Trachea (tissue), 1 donor: ENCODE measurements around a stretch of chr9.

- PRO-cap: no peak
Observed at GRCh38 chr9:121185126-121185577, 16.5 kb downstream of the RAB14 start.

DNA sequence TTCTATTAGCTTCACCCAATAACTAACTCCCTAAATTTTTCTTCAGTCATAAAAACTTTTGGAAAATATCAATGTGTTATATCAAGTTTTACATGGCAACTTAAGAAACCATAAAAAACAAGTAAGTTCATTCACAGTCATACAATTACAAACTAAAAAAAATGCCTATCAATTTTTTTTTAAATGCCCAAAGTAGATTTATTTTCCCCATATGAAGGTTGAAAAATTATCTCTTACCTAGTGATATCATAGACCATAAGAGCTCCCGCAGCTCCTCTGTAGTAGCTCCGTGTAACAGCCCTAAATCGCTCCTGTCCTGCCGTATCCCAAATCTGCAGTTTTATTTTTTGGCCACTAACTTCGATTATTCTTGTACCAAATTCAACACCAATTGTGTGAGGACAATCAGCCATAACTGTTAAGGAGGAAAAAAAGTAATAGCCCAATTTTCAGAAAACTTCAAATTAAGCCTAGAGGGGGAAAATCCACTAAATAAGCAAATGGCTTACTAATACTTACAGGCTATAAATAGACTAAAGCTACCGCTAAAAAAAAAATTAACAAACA lies 11.3 kb downstream of the RAB14 start:
- PRO-cap: no peak

DNA sequence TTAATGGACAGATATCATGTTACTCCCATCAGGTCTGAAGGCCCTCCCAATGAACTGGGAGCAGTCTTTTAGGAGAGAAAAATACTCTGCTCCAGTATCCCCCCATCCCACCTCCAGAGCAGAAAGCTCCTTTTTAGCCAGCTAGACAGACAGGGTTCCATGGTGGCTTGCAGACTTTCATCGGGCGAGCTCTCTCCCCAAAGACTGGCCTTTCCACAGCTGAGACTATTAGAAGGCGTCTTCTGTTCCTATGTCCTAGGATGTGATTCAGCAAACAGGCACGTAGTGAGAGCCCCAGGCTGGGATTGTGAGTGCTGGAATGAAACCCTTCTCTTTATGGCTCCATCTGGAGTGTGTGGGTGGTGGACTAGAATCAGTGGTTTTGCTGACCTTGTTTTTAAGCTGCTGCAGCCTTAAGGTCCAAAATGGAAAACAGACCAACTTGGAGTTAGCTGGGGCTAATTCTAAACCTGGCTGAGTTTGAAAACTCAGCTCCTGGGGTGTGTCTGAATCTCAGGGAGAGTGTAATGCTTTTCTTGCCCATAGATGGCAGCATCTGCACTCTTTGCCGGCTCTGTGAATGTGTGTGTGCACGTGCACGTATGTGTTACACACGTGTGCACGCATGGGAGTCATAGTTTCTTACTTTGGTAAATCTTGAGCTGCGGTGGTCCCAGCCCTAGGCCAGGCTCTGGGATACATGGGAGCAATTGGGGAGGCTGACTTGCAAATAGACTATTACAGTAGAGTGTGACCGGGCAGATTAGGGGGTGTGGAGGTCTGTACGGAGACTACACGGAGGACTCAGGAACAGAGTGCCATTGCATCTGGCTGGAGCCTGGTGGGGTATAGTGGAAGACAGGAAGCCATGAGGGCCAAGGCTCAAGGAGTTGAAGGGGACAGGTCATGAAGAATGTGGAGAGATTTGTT lies 10.7 kb downstream of the GSN start:
- PRO-cap: bidirectional peak, plus-strand start at position 345 of the sequence, minus-strand start at position 206 of the sequence

GRCh38 chr9:121294233-121294877 lies 26.4 kb downstream of the GSN start:
- PRO-cap: no peak

DNA sequence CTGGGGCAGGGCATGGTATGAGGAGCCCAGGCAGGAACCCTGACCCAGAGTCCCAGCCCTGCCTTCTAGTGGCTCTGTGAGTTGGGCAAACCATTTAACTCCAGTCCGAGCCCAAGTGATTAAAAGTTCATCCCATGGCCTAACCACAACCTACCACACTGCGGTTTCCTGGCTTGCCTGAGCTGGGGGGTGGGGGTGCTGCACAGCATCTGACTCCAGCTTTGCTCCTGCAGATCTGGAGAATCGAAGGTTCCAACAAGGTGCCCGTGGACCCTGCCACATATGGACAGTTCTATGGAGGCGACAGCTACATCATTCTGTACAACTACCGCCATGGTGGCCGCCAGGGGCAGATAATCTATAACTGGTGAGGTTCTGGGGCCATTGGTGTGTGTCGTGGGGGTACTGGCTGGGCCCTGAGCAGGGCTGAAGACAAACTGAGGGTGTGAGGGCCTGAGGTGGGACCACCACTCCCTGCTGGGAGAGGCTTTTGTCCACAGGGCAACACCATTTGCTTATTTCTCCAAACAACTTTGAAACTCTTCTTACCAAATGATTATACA lies 48.9 kb downstream of the STOM start:
- PRO-cap: no peak

DNA sequence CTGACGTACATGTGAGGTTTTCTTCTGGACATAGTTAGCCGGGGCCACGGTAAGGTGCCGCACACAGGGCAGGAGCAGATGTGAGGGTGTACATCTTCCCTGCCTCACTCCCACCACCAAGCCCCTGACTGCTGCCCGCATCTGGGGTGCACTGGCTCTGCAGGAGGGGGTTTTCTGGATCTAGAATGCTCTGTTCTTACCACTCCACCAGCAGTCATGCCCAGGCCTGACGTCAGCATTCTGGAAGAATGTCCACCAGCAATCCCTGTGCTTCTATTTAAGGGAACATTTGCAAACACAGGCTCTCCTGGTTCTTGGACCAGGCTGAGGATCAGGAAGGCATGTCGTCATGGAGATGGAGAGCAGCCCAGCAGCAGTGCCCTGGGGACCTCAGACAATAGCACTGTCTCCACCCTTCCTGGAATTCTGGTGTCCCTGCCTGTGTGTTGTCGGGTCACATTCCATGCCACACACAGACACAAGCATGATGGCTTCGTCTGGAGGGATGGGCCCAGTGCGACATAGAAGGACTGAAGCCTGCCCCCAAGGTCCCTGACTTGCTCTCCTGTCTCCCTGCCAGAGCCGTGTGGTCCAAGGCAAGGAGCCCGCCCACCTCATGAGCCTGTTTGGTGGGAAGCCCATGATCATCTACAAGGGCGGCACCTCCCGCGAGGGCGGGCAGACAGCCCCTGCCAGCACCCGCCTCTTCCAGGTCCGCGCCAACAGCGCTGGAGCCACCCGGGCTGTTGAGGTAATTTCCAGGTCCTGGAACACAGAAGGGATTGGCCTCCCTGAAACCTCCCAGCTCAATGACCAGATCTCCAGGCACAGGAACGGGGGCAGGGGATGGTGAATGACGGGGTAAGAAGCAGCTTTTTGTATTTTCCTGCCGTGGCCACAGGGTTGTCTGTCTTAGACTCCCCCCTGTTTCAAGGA lies 43.9 kb downstream of the STOM start:
- PRO-cap: bidirectional peak, plus-strand start at position 842 of the sequence, minus-strand start at position 558 of the sequence

- PRO-cap: no peak
Observed at GRCh38 chr9:121328781-121329614, 41.1 kb downstream of the STOM start.

GRCh38 chr9:121341088-121341597 lies 28.9 kb downstream of the STOM start:
- PRO-cap: no peak

DNA sequence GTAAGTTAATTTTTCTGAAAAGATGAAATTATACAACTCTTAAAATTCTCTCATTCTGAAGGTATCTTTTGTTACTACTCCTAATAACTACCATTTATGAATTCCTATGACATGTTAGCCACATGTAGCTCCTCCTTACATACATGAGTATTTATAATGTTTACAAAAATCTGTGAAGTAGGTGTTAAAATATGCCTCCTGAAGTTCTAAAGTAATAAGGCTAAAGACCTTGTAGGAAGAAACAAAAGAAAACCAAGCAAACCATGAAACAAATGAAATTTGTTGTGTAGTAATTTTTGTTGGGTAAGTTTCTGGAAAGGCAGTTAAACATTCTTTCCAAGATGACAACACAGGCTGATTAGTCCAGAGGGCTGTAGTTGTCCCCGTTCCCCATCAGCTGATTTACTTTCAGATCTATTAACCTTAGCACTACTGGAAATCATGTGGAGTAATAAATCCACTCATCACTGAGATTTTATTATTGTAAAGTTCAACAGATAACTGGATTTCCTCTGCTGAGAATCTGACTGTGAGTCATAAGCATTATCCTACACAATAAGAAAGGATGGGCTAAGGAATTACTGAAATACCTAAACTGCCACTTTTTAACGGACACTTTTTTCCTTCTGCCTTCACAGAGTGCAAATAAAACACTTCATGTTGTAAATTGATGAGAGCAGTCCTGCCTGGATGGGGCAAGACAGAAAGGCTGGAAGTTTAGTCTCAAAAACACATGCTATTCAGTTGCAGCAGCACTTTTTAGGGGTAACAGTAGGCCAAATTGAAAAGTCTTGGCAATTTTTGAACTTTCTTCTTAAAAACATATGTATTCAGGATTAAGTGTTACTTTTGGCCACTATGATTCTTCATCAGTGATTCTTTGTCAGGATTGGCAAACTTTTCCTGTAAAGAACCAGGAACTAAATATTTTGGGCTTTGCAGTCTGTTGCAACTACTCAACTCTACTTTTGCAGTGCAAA lies 7.2 kb downstream of the STOM start:
- PRO-cap: no peak

DNA sequence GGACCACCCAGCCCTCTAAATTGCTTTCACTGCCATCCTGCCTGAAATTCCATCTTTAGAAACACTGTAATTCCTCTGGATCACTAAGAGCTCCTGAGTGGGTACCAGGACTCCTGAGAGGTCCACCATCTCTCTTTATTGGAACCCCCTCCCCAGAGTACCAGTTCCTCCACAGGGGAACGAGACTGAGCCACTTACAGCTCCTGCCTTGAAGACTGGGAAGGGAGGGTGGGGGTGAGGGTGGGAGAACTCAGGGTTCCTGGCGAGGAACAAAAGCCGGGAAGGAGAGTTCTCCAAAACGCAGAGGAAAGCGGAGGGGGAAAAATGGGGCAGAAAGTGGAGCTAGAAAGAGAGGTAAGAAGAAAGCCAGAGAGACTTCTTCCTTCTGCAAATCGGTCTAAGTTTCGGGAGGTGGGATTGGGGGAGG lies 789 bp downstream of the STOM start:
- PRO-cap: no peak

DNA sequence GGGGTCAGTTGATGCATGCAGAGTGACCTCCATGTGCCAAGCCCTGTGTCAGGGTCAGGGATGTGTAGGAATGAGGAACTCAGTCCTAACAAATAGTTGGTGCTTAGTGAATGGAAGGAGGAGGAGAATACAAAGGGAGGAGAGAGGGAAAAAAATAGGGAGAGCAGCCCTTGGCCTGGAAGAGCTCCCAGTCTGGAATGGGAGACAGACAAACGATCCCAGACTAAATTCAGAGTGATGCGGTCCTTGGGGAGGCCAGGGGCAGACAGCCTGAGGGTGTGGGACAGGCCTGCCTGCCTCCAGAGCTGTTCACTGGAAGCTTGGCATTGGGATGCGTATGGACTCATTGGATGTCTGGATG lies 68.7 kb upstream of the GGTA1 start:
- PRO-cap: no peak

GRCh38 chr9:121599918-121600730 lies 51.3 kb upstream of the DAB2IP start:
- PRO-cap: no peak

DNA sequence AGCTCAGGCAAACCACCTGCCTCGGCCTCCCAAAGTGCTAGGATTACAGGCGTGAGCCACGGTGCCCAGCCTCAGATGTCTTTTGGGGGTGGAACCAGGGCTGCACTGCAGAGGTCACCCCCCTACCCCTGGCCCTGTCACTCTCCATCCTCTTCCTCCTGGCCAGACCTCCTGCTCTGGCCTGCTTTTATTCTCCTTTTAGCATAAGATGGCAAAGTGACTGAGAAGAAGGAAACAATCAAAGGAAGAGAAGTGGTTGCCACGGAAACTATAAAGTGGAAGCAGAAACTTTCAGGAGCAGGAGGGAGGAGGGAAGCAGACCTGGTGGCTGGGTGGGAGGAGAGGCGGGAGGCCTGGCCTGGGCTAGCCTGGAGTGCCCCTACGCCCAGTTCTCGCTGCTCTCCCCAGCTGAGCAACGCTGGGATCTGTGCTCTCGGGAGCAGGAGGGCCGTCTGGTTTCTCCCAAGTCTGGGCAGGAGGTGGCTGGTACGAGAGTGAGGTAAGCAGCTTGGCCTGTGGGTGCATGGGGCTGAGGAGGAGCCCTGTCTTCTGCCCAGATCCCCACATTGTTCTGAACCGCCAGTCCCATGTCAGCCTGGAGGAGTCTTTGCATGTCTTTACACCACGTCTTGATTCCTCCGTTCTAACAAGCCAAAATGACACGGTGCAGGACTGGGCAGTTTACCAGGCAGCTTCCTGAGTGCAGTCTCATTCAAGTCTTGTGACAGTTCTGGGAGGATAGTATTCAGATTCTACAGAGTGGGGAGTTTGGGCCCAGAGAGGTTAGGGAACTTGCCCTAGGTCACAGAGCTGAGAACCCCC lies 15.1 kb upstream of the DAB2IP start:
- PRO-cap: no peak

DNA sequence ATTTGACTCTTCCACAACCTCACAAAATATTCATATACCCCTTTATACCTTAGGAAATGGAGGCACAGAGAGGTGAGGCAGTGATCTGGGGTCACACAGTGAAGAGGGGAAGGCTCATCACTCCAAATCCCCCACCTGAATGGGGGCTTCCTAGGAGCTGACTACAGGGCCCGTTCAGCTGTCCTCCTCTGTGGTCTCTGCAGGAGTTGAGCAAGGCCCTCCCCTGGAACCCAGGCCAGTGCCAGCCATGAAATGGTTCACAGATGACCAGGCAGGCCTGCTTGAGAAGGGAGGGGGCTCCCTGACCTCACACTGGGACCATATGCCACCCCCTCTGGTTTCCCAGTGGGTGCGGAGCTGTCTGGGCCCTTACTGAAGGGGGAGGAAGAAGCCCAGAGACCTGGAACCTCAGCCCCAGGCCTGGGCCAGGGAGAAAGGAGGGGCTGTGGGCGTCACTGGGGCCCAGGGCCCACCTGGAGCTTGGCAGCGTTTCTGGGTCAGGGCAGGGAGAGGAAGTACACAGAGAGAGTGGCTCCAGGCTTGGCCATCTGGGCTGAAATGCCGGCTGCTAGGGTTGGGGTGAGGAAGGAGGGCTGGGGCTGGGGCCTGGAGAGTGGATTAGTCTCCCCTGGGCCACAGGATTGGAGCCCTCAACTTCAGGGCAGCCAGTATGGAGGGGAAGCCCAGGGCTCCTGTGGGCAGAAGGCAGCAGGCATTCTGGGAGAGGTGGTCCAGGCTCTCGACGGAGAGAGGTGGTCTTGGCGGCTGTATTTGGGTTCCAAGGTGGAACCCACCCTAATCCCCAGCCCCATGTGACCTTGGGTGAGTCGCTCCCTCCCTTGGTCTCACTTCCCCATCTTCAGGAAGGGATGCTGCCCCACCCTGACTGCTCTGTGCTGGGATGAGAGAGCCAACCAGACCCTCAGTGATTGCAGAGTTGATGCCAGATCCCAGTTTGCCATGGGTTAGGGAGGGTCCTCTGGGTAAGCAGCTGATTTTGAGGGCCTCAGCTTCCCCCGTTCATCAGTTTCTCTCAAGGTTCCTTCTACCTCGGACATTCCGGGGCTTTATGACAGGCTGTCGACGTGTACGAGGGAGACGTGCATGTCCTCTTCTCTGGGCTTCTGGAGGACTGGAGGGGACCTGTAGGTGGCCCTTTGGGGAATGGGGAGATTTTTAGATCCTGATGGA lies 6.3 kb upstream of the DAB2IP start:
- PRO-cap: no peak

GRCh38 chr9:121720073-121720906 lies 68.9 kb downstream of the DAB2IP start:
- PRO-cap: no peak

DNA sequence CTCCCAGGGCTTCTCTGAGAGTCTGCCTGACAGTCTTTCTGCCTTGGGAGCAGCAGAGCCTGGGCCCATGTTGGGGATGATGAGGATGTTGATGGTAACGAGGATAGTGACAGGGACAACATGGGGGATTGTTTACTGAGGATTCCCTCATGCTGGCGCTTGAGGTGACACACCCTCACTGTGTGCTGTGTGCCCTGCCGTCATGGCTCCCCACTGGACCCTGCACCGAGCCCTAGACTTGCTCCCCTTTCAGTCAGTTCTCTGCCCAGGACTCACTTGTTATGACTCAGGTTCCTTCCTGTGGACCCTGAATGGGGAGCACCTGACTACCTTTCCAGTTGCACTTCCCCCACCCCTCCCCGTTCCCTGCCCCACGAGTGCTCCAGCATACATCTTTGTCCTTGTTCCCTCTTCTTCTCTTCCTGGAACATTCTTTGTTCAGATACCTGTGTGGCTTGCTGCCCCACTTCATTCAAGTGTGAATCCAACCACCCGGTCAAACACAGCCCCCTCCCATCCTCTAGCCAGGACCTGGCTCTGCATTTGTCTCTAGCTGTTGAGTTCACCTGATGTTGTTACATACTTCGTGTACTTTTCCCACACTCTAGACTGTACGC lies 72.6 kb downstream of the DAB2IP start:
- PRO-cap: unidirectional peak, minus-strand start at position 274 of the sequence

- PRO-cap: no peak
Observed at GRCh38 chr9:121731835-121732869, 80.7 kb downstream of the DAB2IP start.

GRCh38 chr9:121737320-121738147 lies 86.1 kb downstream of the DAB2IP start:
- PRO-cap: unidirectional peak, plus-strand start at chr9:121737427

DNA sequence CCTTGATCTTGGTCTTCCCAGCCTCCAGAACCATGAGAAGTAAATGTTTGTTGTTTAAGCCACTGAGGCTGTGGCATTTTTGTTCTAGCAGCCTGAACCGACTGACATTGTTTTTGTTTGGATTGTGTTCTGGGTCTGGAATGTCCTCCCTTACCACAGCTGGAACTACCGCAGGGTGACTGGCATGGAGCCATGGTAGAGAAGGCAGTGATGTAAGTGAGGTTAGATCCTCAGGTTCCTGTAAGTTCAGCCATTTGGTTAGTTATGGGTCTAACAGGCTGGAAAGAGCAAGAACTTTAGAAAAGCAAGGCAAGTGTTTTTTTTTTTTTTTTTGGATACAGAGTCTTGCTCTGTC lies 209.3 kb downstream of the DAB2IP start:
- PRO-cap: no peak

DNA sequence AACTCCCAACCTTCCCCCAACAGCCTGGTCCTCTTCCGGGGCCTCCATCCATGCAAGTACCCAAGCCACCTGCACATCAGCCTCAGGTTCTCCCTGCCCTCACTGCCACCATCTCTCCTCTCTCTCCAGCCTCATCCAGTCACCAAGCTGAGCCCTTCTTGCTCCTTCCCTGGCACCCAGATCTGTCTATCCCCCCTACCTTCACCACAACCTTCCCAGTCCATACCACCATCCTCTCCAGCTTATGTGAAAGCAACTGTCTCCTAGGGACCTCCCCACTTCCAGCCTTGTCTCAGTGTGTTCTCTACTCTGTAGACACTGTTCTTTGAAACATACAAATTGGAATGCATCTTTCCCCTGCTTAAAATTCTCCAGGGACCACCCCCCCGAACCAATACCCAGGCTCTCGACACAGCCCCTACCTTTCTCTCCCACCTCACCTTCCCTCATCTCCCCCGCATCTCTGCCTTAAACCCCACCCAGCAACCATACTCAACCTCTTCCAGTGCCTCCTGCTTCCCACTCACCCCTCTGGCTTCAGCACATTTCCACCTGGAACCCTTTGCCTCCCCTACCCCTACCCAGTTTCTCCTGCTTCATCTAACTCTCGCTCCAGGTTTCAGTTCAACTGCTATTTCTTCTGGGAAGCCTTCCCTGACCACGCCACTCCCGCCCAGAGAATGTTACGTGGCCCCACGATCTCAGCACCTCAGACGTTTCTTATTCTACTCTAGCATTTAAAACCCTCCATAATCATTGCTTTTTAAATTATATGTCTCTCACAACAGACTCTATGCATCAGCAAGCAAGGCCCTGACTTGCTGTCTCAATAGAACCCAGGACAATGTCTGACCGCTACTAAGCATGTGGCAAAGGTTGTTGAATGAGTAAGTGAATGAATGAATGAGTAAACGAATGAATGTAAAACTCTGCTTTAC lies 104.9 kb downstream of the TTLL11 start:
- PRO-cap: no peak